Diencephalon (tissue), 2 donors: ENCODE measurements around the genes MFRP and THY1.

DNA sequence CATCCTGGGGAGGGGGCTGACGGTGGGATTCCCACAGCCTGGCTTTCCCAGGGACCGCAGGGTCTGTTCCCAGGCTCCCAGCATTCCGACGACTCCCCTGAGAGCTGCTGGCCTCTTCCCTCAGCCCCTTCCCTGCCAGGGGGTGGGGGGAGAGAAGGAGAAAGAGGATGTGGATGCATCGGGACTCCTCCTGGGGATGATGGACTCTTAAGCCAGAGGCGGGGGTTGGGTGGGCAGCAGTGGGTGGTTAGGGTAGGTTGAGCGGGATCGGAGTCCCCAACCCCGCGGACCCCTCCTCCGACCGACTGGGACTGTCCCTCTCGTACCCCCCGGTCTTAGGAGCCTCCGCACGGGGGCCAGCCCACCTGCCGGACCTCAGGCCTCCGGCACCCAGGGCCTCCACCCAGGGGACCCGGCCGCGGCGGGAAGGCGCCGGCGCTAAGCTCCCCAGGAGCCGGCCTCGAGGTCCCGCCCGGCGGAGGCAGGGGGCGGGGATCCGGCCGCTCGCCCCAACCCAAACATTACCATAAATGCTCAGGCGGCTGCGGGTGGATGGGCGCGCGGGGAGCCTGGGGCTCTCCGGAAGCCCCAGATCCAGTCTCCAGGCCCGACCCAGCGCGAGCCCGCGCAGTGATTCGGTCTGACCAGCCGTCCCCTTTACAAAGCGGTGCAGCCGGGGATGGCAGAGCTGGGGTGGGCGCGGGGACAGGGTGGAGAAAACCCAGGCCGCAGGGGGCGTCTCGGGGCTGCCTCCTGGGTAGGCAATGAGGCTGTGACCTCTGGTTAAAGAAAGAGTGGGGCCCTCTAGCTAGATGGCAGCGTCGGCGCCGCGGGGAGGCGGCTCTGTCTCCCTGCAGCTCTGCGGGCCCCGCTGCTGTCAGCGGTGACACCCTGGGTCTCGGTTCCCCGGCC is 3.9 kb upstream of the MCAM start:
- RAMPAGE, long total RNA, result no peak

DNA sequence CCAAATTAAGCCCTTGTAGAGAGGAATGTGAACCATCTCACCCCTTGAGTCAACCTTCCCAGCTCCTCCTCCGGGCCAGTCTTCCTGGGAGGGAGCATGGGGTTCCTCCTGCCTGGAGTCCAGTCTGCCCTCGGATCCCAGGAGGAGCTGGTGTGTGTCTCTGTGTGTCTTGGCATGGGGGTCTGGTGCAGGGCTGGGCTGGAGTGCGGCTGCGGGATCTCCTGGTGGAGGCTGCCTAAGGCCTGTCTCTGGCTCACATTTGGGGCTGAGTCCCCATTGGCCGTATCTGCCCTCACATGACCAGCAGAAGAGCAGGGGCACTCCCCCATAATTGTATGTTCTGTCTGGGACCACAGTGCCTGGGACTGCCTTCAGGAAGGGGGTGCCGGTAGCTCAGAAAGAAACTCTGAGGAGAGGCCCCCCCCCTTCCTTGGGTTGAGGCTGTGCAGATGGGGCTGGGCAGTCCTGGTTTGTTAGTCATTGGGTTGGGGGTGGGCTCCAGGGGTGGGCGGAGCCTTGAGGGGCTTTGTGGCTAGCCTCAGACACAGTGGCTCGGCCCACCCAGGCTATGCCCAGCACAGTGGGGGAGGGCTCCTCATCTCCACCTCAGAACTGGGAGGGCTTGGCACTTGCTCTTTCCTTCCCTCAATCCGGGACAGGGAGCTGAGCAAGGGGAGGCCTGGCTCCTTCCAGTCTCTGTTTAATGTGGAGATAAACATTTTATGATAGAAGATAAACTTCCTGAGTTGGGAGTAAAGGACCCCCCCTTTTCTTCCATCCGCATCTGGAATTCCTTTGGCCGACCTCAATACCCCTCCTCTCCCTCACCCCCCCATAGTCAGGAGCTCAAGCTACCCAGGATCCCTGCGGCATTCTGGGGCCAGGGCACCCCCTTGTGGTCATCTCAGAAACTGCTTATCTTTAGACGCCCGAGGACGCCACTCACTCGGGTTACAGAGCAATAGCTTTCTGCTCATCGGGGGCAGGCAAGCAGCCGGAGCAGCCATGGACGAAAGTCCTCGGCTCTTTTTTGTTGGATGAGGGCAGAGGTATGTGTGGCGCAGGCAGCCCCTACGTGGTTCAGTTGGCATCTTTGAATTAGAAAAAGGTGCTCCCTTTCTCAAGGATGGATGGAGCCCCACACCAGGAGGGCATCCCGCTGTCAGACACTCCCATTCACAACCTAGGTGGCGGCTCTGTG is 2.7 kb downstream of the C1QTNF5 start:
- RAMPAGE, long total RNA, result no peak

DNA sequence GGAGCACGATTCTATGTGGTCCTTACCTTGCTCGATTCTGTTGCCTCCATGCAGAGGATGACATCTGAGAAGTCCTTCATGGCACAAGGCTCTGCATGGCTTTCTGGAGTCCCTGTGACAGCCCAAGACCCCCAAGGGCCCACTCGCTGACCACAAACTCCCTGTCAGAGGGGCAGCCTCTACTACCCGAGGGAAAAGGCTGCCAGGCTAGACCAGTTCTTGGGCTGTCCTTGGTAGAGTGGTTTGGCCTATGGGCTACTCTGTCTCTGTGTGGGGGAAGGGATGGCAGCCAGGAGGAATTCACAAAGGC is at the start of gene MFRP:
MFRP (minus strand) TSS at position 272 of the 310 bp plus-strand sequence.
- RAMPAGE, long total RNA, result no peak

- RAMPAGE, long total RNA, result no peak
Observed at GRCh38 chr11:119417581-119418981, 4.9 kb downstream of the THY1 start.

- RAMPAGE, long total RNA, result start-site peak on the minus strand at chr11:119423165-119423208, 10,632 and 5,004 reads in 2 replicates
Observed at GRCh38 chr11:119423110-119423649, at the start of gene THY1. THY1 (minus strand) TSS chr11:119423172.

GRCh38 chr11:119709525-119710173 is 19.4 kb downstream of the NECTIN1 start:
- RAMPAGE, long total RNA, result no peak

DNA sequence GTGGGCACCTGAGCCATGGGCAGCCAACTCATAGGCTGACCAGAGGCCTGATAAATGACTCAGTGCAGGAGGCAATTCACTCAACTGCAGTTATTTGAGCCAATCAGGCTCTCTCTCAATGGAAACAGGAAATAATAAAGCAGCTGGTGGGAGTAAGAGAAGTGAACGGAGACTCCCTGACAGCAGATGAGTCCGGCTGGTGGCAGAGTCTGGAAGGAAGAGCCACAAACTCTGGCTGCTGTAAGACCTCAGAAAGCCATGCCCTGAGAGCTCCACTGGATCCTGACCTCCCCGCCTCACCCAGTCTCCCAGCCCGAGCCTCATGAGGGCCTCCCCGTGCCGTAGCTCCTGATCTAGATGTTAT is 69.8 kb downstream of the TRIM29 start:
- RAMPAGE, long total RNA, result no peak

- RAMPAGE, long total RNA, result no peak
Observed at GRCh38 chr11:120132141-120132781, 5.7 kb downstream of the TRIM29 start.

GRCh38 chr11:120192609-120193035 is 18.2 kb upstream of the OAF start:
- RAMPAGE, long total RNA, result no peak

DNA sequence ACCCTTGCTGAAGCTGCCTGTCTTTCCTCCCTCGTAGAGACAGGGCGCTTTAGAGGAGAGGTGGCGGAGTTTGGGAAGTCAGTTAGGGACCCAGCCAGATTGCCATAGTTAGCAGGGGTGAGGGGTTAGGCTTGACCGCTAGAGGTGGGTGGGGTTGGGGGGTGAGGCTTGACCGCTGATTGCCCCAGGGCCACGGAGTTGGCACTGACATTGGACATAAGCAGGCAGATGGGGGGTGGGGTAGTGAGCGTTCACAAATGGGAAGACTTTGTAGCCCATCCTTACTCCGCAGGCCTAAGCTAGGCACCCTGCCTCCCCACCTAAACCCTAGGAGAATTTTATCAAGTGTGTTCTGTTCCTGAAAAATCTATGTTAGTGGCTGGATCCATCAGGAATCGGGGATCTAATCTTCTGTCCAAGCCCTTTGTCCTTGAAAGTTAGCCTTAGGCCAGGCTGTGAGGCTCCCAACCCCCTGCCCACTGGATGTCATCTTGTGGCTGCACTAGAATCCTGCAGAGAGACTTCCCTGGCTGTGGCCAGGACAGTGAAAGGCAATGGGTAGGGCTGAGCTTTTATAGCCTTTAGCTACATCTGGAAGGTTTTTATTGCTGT is 1.9 kb downstream of the OAF start:
- RAMPAGE, long total RNA, result no peak

- RAMPAGE, long total RNA, result no peak
Observed at GRCh38 chr11:120226485-120227347, 13.2 kb upstream of the POU2F3 start.

- RAMPAGE, long total RNA, result no peak
Observed at GRCh38 chr11:120236502-120236876, 3.5 kb upstream of the POU2F3 start.

DNA sequence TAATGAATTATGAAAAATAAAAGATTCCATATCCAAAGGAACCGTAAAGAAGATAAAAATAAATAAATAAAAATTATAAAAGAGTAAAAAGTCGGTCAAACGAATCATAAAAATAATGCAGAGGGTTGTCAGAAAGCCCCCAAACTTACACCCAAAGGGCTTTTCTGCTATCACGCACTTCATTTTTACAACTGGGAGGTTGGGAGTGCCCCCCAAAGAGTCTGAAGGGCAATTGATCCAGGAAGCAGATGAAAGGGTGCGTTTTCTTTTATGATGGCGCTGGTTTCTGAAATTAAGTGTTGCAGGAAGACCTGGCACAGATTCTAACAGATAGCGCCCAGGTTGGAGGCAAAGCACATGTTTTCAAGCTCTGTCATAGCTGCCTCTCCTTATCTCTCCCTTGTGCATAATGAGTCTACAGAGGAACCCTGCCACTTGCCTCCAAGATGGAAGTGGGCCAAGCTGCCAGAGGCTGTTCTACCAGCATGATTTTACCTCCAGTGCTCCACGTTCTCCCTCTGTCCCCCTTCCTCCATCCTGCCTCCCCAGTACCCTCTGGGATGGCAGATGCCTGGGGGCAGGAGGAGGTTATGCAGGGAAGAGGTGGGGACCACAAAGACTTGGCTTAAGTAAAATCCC is 30.1 kb upstream of the TLCD5 start:
- RAMPAGE, long total RNA, result no peak

- RAMPAGE, long total RNA, result no peak
Observed at GRCh38 chr11:120336618-120337309, 551 bp downstream of the ARHGEF12 start.

DNA sequence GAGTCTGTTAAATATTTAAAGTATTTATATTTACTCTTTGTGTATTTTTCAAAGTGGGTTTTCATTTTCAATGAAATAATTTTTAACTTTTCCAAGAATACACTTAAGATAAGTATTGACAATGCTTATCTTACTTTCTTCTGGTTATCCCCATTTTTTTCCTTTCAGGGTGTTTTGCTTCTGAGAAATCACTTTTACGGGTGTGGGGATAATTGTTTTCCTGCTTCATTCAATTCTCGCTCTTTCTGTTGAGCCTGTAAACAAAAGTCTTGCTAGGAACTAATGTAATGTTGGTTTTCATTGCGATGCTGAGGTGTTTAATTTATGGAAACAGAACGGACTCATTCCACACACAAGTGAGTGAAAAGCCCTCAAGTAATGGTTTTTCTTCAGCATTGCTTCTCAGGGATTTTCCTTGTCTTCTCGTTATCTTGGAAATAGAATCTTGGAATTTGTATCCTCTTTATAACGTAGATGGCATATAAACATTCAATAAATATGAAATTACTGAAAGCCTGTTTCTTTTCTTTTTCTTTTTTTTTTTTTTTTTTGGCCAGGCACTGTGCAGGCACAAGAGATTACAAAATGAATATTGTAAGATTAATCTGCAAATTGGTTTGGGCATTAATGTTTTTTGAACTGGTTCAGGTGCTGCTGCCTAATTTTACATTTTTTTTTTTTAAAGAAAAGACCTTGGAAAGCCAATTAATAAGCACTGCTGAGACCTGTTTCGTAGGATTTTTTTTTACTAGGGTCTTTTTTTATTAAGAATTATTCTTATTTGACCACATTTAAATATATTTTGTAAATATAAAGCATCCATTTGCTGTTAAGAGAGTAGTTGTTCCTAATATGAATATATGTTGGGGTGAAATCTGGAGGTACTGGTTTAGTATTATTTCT is 2.5 kb downstream of the ARHGEF12 start:
- RAMPAGE, long total RNA, result no peak

GRCh38 chr11:120400706-120401245 is 64.6 kb downstream of the ARHGEF12 start:
- RAMPAGE, long total RNA, result no peak

DNA sequence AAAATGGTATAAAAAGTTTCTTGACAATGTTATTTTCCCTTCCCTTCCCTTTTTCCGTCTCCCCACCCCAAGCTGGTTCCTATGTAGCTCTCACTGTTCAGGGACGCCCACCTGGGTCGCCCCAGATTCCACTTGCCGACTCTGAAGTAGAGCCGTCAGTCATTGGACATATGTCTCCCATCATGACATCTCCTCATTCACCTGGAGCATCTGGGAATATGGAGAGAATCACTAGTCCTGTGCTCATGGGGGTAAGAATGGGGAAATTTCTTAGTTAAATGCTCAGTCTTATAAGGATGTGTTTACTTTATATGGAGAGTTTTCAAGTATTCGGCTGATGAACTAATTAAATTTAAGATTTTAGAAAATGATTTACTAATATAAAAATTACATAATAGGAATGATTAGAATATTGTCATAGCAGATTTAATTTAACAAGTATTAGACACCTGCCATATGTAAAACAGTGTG is 83.5 kb upstream of the GRIK4 start:
- RAMPAGE, long total RNA, result no peak

GRCh38 chr11:120454445-120454778 is 57.1 kb upstream of the GRIK4 start:
- RAMPAGE, long total RNA, result no peak

DNA sequence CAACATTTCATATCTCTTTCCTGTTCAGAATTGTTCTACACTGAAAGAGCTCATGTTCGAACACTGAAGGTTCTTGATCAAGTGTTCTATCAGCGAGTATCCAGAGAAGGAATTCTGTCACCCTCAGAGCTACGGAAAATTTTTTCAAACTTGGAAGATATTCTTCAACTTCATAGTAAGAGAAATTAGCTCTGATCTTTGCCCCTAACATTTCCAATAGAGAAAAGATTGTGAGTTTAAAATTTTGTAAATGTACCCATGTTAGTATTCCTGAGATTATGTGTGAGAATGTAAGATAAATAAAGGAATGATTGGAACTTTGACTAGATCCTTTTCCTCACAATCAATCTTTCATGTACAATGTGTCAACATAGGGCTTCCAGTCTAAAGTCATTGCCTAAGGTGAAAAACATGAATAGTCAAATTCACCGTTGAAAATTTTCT is 52.4 kb upstream of the GRIK4 start:
- RAMPAGE, long total RNA, result no peak

DNA sequence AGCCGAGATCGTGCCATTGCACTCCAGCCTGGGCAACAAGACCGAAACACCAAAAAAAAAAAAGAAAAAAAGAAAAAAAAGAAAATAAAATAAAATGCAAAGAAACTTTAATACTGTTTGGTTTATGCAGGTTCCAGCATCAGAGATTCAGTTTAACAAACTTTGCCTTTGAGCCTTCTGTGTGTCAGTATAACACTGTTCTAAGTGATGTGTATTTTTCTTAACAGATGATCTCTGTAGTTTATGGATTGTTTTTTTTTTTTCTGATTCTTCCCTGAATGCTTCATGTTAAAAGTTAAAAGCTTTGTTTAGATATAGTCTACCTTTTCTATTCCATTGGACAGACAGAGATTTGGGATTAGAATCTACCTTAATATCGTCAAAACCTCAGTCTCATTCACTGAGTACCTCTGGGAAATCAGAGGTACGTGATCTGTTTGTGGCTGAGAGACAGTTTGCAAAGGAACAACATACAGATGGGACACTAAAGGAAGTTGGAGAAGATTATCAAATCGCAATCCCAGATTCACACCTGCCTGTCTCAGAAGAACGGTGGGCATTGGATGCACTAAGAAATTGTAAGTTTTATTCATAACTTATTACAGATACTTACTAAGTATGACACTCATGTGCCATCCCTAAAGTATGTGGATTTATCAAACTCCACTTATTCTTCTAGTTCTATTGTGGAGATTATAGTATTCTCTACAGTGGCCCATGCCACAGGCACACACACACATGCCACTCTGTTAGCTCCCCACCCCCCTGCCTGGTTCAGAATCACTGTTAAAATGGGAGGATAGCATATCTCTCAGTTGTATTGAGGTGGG is 33.5 kb upstream of the GRIK4 start:
- RAMPAGE, long total RNA, result no peak